Measurements from ENCODE around the genes RPS4Y1, RBMY1A1, BPY2 and DAZ4.

GRCh38 chrY:2841339-2842050, at the start of gene RPS4Y1:
RPS4Y1 (plus strand) TSS chrY:2841602.
- RRBS = no CpG with 5 or more reads among the region's 33 CpGs

GRCh38 chrY:4815306-4815662, 184.8 kb upstream of the PCDH11Y start:
- RRBS = no CpG with 5 or more reads among the region's 5 CpGs

DNA sequence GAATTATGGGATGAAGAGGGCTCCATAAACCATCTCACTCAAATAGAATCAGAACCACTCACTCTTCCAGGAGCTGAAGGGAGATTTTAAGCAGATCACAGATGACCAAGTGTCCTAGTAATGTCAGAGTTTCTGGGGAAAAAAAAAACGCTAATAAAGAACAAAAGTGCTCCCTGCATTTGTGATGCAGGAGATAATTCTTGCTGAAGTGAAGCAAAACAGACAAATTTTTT, 426.6 kb upstream of the USP9Y start:
- RRBS = no CpG with 5 or more reads among the region's 1 CpG

DNA sequence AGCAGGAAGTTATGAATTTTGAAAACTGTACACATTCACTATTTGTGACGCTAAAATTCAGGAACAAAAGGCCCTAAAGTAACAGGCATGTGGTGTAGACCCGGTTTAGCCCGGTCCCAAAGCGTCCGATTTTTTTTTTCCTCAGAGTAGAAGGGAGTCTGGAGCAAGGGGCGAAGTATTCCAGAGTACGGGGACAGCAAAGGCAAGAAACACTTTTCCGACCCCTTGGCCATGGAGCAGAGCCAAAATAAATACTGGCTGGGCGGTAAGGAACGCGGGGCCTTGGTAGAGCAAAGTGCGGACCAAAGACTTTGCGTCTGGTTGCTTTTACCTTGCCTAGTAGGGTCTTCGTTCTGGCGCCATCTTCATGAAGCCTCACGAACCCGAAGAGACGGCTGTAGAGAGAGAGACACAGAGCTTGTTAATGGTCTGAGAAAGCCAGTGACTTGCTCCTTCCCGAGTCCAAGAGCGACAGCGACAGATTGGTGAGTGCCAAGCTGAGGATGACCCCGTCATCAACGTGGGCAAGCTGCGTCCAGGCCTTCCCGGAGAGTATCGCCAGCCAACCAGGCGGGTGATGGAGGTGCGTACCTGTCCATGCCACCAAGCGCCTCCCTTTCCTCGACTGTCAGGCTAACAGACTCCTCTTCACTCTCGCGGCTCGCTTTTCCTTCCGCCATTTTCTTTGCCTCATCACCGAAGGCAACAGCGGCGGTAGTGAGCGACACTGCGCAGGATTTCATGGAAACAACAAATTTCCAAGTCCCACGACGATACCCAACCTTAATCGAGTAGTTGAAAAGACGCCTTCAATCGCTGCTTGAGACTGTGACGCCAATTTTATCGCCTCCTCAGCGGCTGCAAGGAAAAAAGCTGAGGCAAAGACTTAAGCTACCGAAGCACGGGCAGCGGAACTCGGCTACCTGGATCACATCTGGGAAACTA, 638 bp downstream of the UTY start:
- RRBS = no CpG with 5 or more reads among the region's 51 CpGs

DNA sequence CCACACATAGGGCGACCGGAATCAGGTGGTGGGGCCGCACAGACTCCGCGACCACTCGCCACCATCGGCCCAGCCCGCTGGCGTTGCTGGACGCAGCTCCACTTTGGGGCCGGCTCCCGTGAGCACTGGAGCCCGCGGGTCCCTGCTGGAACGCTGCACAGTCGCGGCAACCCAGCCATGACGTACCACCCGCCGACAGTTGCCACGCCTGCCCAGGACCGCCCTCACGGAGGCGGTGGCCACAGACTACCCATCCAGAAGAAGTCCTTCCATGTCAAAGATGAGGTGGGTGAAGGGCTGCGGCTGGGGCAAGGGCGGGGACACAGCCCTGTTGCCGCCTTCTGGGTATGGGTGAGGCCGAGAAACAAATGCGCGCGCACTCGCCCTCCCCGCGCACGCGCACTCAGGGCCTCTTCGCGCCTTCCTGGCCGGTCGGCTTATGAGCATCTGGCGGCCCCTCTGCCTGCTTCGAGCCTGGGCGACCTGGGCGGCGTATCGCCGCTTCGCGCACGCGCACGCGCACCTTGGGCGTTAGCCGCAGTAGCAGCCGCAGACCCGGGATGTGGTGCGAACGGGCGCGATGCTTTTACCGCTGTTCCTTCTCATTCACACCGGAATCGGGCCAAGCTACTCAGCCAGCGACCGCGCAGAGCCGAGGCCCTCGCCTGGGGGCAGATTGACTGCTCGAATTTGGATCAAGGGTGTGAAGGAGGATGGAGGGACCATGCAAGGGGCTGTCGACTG, 931.6 kb downstream of the NLGN4Y start:
- RRBS = no CpG with 5 or more reads among the region's 71 CpGs

DNA sequence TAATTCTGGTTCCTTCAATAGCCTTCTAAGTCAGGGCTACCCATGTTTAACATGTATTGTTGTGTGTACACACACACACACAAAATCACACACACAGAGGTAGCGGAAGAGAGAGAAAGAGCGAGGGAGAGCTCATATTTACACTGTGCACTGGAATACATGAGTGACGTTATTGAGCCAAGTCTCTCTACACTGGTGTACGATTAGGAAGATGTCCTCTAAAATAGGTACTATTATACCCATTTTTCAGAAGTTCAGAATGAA, 1343.0 kb downstream of the NLGN4Y start:
- RRBS = no CpG with 5 or more reads among the region's 4 CpGs

DNA sequence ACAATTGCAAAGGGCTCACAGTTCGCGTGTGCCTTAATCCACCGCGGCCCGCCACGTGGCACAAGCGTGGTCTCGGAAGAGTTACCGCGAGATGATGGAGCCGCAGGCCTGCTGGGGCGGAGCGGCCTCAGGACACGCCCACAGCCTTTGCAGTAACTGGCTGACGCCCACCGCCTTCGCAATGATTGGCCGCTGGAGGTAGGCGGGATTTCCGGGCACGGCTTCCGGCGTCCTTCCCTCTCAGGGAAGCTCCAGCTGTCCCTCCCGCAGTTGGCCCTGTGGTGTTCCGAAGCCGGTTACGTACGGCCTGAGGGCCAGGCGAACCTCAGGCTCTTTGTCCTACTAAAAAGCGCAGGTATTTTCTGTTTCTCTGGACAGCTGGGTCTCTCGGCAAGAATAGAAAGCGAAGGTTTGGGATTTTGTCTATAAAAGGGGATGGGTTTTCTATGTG, at the start of gene RBMY1A1:
RBMY1A1 (plus strand) TSS at position 208 of the 451 bp plus-strand sequence.
- RRBS = no CpG with 5 or more reads among the region's 32 CpGs

DNA sequence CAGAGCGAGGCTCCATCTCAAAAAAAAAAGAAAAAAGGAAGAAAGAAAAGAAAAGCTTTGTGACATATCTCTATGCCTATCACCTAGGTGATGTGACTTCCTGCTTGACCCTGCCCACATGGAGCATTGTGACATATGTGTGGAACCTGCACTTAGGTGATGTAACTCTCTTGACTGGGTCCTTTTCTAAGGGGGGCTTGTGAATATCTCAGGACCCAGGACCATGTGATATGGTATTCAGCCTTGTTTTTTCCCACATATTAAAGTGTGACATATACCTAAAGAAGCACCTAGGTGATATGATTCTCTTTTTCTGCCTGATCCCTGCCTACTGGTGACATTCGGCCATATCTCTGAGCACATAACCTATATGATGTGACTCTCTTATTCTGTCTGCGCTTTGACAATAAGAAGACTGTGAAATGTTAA, at the start of gene BPY2:
BPY2 (plus strand) TSS at position 203 of the 429 bp plus-strand sequence.
- RRBS = no CpG with 5 or more reads among the region's 3 CpGs

DNA sequence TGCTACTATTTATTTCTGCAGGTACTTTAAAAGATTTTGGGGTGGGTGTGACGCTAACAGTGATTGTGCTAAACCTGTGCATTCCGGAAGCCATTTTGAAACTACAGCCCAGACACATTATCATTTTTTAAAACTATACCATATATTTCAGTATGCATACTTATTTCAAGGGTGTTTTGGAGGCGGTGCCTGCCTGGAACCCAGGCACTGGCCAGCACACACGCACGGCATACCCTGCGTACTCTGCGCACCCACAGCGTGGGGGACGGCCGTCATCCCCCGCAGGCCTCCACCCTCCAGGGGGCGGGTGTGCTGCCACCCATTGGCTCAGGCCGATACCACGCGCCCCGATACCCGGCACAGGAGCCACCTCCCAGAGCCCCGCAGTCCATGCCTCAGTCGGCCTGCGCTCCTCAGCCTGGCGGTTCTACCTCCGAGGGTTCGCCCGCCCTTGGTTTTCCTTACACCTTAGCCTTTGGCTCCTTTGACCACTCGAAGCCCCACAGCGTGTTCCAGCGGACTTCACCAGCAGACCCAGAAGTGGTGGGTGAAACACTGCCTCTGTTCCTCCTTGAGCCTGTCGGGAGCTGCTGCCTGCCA, at the start of gene DAZ4:
DAZ4 (plus strand) TSS at position 398 of the 600 bp plus-strand sequence.
- RRBS = no CpG with 5 or more reads among the region's 28 CpGs

DNA sequence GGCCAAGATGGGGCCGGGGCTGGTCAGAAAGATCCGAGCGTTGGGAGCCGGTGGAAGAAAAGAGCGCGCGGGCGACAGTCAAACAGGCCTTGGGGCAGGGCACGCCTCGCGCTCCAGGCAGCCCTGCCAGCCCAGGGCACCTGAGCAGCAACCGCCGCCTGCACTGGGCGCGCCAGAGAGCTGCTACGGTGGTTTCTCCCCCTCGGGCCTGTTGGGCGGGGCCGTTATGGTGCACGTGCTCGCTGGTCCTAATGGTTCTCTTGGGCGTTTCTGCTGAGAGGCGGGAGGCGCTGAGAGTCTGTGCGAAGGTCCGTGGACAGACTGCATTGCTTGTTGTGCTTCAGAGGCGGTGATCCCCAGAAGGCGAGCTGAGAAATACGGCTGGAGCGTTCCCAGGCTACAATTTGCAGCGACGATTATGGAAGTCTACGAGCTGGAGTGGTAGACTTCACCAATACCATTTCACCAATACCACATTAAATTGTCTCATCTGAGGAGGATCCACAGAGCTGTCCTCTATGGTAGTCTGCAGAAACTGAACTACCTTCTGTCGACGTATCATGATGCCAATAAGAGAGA, 787.5 kb downstream of the CDY1 start:
- RRBS = no CpG with 5 or more reads among the region's 35 CpGs